SJCRH30 (cell line): ENCODE results near the genes ASIP and TP53INP2.

DNA sequence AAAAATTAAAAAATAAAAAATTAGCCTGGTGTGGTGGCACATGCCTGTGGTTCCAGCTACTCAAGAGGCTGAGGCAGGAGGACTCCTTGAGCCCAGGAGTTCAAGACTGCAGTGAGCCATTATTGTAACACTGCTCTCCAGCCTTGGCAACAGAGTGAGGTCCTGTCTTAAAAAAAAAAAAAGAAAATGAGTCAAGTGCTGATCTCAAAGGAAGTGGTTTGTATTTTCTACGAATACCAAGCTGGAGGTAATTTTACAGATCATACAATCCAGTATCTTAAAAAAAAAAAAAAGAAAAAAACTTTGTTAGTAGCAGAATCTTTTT is 5.6 kb downstream of the COMMD7 start:
- RAMPAGE, long total RNA = no peak

DNA sequence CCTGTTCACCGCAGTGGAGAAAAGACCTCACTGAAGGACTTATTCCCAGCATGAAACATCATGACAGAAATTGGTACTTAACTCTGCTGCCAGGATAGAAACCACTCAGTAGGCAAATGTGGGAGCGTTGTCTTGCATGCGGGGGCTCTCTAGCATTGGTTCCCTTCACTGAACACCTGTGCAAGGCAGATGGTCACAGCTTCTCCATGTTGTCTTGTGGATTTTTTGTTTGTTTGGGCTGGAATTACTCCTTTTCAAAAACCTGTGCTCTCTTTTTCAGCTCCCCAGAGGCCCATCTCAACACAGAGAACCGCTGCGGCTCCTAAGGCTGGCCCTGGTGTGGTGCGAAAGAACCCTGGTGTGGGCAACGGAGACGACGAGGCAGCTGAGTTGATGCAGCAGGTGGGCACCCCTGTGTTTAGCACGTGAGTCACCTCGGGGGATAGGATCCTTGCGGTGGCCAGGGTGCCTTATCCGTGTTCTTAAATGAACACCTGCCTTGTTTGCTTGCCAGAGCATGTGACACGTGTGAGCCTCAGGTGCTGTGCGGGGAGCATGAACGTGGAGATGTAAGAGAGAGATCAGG is 19.2 kb upstream of the EFCAB8 start:
- RAMPAGE, long total RNA = no peak

DNA sequence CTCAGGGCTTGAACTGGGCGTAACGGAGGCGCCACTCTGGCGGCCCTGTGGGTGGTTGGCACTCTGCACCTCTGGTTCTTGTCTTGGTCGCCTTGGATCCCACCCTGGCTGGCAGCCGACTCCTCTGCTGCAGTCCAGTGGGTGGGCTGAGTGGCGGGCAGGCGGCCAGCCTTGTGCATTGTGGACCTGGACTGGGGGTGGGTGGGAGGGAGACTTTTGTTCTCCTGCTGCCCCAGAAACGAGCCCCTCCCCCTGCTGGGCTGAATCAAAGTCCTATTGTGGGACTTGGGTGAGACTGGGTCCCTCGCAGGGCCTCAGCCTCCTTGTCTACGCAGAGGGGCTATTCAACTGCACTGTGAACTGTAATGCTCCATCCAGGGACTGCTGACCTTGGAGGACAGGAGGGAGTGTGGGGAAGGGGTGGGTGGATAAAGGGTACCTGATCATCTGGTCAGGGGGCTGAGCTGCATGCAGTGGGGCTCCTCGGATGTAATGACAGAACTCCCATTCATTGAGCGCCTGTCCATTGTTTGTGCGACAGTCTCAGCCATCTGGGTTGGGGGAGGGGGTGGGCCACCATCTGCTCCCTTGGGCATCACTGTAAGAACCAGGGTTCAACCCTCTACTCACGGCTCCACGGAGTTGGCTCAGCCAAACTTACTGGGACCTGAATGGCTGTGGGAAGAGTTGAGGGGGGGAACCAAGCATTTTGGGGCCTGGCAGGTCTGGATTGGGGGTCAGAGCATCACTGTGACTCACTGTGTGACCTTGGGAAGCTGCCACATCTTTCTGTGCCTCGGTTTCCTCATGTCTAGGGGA is 23.8 kb downstream of the SUN5 start:
- RAMPAGE, long total RNA = no peak

GRCh38 chr20:32982702-32983406 is 21.4 kb downstream of the SUN5 start:
- RAMPAGE, long total RNA = no peak

DNA sequence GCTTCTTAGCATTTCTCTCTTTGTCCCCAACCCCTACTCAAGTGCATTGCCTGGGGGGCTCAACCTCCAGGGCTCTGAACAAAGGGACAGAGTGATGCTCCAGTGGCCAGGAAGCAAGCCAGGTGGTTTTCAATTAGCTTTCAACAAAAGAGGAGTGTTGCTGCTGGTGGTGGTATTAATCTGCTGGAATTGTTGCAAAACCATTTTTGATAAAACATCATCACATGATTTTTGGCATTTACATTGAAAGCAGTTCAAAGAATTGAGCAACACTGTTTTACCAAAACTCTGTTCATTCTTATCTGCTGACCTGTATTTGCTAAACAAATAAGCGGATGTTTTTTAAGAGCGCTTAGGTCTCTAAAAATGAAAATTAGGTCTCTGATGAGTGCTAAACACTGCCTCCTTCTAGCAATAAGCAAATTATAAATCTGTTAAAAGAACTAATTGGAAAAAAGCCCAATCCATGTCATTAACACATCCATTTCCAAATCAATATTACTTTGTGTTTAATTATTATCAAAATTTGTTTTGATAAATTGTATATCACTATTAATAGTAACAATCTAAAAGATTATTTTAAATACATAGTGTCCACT is 40.2 kb upstream of the BPIFA2 start:
- RAMPAGE, long total RNA = no peak

DNA sequence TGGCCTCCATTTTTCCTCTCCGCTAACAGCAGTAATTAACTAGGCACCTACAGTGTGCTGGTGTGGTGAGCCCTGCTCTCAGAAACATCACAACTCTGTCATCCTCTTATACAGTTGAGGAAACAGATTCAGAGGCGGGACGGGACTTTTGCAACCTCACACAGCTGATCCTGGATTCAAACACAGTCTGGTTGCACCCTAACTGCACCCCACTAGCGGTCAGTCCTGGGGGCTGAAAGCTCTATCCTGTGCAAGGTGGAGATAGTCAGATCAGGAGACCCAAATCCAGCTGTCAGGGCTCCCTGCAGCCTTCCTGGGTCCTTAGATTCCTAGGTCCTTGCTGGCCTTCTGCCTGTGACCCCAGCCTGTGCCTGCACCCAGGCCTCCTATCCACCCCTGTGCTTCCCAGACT is 1.1 kb downstream of the SNTA1 start:
- RAMPAGE, long total RNA = no peak

GRCh38 chr20:33513071-33513370 is 23.1 kb downstream of the CBFA2T2 start:
- RAMPAGE, long total RNA = no peak

DNA sequence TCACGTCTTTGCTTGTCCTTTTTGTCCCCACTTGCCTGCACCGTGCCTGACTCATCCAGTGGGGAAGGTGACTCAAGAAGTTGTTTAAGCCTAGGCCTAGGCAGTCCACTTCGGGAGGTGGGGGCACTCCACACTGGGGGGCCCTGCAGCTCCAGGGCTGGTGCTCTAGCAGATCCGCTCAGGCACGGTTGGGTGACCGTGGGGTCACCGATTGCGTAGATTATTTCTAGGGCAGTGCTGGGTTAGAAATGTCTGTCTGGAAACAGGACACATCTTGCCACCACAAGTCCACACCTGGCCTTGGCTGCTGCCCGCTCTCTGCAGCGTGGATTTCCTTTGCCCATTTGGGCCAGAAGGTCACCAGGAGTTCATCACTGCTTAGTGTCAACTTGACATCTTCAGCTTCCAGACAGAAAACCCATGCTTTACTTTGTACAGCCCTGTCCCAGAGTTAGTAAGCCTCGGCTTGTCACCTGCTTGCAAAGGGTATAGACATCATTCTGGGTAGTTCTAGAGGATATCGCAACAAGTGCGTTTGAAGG is 13.6 kb upstream of the C20orf144 start:
- RAMPAGE, long total RNA = no peak

- RAMPAGE, long total RNA = no peak
These were observed 11.9 kb downstream of the ZNF341 start for GRCh38 chr20:33743792-33744040.

DNA sequence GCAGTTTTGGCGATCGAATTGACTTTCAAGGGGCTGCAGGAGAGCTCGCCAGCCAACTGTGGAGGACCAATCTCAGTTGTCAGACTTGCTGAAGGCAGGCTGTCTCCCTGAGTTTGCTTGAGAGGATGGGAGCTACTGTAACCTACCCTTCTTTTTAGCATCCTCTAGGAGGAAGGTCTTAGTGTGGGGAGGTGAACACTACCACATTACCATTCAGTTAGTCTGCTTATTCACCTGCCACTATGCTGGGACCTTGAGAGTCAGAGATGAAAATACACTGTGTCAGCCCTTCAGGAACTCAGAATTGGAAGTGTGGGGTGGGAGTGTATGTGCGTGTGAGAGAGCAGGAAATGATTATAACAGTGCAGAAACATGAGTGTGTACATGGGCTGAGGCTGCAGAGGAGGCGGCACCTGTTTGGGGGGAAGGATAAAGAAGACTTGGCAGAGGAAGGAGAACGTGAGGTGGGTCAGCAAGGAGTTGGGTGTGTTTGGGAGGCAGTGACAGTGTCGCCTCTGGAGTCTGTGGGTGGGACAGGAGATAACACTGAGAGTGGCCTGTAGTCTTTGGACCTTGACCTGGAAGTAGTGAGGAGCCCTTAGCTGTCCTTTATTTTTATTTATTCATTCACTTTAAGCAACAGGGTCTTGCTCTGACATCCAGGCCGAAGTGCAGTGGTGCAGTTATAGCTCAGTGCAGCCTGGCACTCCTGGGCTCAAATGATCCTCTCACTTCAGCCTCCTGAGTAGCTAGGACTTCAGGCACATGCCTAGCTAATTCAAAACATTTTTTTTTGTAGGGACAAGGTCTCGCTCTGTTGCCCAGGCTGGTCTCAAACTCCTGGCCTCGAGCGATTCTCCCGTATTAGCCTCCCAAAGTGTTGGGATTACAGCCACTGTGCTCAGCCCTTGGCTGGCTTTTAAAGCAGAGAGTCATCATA is 3.2 kb downstream of the CHMP4B start:
- RAMPAGE, long total RNA = no peak

- RAMPAGE, long total RNA = no peak
These were observed 48.2 kb downstream of the CHMP4B start for GRCh38 chr20:33859128-33859933.

- RAMPAGE, long total RNA = no peak
These were observed 30.6 kb downstream of the EIF2S2 start for GRCh38 chr20:34081124-34082139.

- RAMPAGE, long total RNA = no peak
These were observed 28.8 kb downstream of the EIF2S2 start for GRCh38 chr20:34082957-34083836.

DNA sequence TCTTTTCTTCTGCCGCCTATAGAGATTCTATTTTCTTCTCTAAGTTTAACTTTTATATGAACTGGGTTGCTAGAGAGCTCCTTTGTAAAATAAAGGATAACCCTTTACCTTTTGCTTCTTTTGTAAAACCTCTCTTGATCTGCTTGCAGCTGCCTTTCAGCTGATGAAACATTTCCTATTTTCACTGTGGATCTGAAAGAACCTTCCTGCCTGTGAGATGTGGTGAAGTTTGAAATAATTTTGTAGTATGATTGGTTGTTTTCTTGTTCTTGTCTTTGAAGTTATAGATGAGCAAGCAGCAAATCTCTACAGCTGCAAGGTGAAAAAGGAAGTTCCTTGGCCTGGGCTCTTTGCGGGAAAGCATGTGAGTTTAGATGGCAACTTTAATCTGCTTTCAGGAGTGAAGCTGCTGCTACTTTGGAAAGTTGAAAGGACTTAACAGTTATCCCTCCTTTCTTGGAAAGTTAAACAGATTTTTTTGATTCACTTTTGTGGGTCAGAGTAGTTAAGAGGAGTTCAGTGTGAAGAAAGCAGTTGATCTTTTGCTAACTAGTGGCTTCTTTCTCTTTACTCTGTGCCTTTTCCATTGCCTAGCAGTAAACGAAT is at the start of gene ASIP:
Gene ASIP (plus strand): TSS at position 298 of the 606 bp plus-strand sequence.
- RAMPAGE, long total RNA = no peak

- RAMPAGE, long total RNA = no peak
These were observed 21.4 kb downstream of the ASIP start for GRCh38 chr20:34262340-34263211.

GRCh38 chr20:34302004-34302568 is 1.1 kb downstream of the AHCY start:
- RAMPAGE, long total RNA = no peak

GRCh38 chr20:34365590-34366516 is 2.8 kb downstream of the ITCH start:
- RAMPAGE, long total RNA = no peak

DNA sequence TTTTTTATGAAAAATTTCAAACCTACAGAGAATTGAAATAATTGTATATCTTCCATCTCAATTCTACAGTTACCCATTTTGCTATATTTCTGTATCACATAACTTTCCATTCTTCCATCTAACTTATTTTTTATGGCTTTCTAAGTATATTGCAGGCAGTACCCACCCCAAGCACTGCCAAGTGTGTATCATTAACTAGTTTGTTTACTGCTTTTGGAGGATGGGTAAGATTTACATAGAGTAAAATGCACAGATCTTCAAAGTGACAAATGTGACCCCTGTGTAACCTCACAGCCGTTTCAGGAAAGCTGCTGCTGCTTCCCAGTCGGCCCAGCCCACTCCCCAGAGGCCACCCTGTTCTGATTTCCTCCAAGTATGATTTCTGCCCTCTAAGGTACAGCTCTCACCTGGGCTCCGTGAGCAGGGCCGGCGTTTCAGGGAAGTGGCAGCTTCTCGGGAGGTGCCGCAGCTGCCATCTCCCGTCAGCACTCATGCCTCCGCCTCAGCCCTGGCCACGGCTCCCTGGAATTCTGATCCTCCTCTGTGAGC is 15.0 kb upstream of the MAP1LC3A start:
- RAMPAGE, long total RNA = no peak

DNA sequence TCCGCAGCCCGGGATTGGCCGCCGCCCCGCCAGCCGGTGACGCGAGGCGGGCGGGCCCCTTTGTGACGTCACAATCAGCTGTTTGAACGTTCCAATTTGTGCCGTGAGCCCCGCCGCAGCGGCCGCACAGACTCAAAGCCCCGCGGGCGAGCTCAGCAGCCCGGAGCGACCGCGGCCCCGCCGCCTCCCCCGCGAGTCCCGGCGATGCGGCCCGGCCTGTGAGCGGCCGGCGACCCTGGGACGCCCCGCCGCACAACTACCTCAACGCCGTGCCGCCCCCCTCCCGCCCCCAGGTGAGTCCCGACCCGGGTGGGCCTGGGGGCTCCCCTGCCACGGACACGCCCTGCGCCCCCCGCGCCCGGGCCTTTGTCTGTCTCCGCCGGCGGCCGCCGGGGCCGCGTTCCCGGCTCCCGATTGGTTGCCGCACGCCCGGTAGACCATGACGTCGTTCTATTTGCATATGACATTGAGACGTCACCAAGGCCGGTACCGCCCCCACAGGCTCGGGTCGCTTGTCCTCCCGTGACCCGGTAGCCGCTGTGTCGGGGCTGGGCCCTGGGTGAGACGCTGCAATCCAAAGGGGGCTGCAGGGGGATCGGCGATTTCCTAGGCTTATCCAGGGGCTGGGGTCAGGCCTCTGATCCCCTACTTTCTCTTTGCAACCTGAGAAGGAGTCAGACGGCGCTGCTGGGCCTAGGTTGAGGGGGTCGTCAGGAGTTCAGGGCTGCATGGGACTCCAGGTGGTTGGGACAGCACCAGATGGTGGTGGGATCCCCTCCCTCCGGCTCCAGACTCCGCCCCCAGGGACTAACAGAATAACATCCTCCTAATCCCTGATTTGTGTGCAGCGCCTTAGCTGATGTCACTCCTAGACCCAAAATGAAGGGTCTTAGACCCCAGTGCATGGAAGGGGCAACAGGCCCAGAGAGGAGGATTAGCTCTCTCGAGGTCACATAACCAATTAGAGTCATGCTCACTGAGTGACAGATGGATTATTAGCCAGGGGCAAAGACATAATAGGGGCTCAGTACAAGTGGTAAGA is at the start of gene TP53INP2:
Gene TP53INP2 (plus strand): TSS at position 125 of the 1,042 bp plus-strand sequence.
- RAMPAGE, long total RNA = no peak

DNA sequence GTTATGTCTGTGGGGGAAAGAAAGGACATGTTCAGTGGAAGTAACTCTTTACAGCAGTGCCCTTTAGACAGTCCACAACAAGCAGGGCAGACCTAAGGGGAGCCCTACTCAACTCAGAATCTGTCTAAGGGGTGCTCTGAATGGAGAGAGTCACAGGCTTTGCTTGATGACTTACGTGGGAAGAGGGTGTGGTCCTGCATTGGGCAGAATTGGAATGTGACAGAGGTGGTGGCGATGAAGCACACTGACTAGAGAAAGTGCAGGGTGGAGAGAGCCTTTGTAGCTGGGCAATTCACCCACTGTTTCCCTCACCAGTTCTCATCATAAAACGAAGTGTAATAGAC is 11.2 kb downstream of the TP53INP2 start:
- RAMPAGE, long total RNA = no peak